ENCODE results near the genes PSG3, ZNF222, ZNF227, CEACAM19 and BCL3.

GRCh38 chr19:42419211-42419770, 7.9 kb downstream of the LIPE start:
- RRBS = no CpG with 5 or more reads among the region's 8 CpGs

GRCh38 chr19:42450678-42450947, 7.9 kb upstream of the CXCL17 start:
- RRBS = no CpG with 5 or more reads among the region's 1 CpG

GRCh38 chr19:42740346-42740748, at the start of gene PSG3:
PSG3 (minus strand) TSS chr19:42740481.
- RRBS = no CpG with 5 or more reads among the region's 5 CpGs

GRCh38 chr19:43462896-43463420, 2.5 kb downstream of the LYPD3 start:
- RRBS = 13% methylated on average over 7 of the region's 36 CpGs

DNA sequence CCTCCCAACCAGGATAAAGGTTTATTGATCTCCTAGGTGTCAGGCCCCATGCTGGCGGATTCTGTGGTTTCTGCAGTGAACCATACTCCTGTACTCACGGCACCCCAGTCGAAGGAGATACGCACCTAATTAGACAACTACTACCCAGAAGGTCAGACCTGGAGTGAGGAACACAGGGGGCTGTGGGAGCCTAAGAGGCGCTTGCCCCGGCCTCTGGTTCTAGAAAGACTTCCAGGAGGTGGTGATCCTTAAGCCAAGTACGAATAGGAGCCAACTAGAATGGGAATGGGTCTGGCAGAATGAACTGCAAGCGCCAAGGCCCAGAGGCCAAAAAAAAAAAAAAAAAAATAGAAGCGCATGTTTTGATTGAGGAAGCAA, 720 bp upstream of the ZNF428 start:
- RRBS = no CpG with 5 or more reads among the region's 9 CpGs

DNA sequence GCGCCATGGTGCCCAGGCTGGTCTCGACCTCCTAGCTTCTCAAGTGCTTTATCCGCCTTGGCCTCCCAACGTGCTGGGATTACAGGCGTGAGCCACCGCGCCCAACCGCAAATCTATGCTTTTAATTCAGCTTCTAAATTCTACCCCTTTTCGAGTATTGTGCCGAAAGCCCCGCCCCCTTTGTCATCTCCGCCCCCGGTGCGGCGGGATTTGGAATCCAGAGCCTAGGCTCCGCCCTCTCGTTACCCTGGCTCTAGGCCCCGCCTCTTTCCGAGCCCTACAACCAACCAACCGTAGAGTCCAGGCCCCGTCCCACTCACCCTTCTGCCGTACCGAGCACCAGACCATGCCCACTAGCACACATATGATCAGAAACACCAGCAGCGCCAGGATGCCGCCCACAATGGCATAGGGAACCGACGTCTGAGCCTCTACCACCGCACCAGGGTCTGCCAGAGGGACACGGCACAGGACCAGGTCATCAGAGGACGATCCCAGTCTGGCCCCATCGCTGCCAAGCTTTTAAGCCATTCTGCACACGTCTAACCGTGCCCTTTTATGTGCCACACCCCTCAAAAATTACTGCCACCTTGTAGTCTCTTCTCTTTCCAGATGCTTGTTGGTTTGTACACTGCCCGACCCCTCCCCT, 4.5 kb upstream of the ZNF428 start:
- RRBS = no CpG with 5 or more reads among the region's 34 CpGs

DNA sequence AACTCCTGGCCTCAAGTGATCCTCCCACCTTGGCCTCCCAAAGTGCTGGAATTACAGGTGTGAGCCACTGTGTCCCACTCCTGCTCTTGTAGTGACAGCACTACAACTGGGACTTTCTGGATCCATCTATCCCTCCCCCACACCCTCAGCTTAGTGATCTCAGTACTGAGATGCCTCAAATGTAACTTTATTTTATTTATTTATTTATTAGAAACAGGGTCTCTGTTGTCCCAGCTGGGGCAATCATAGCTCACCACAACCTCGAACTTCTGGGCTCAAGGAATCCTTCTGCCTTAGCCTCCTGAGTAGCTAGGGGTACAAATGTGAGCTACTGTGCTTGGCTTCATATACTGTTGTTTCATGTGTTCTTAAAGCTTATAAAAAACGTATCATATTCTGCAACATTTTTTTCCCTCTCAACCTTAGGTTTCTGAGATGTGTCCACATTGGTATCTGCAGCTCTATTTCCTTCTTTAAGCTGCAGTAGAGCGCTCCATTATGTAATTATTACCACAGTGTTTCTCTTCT, 4.0 kb downstream of the PLAUR start:
- RRBS = no CpG with 5 or more reads among the region's 3 CpGs

- RRBS = 37% methylated on average over 23 of the region's 63 CpGs
Observed at GRCh38 chr19:43773964-43774953, 6.5 kb downstream of the KCNN4 start.

DNA sequence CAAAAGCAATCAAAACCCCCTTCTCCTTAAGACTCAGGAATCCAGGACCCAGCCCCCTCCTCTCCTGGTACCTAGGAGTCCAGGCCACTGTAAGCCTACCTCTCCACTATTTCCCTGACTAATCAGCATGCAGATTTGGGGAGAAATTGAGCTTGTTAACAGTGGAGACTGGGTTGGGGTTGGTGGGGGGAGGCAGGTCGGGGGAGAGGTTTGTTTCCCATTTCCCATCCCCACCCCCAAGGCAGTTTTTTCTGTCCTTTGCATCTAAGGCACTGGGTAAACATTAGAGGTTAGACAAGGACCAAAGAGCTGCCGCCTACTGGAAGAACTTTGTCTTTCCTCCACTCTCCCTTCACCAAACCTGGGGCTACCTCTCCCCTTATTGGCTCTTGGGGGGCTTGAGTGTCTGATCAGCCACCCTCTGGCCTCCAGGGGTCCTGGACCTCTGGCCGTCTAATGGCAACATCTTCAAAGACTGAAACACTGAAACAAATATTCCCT, 971 bp downstream of the KCNN4 start:
- RRBS = no CpG with 5 or more reads among the region's 3 CpGs

DNA sequence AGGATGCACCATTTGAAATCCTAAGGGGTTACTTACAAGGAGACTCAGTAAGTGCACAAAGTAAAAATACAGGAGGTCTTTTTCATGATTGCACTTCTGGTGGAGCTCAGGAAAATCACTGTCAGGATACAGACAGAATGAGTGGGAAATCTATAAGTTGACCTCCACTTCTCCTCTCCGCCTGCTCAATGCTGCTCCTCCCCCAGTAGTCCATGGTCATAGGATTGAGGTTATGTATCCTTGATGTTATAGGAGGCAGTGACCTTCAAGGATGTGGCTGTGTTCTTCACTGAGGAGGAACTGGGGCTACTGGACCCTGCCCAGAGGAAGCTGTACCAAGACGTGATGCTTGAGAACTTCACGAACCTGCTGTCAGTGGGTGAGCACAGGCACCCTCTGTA, 5.8 kb downstream of the ZNF230 start:
- RRBS = no CpG with 5 or more reads among the region's 3 CpGs

DNA sequence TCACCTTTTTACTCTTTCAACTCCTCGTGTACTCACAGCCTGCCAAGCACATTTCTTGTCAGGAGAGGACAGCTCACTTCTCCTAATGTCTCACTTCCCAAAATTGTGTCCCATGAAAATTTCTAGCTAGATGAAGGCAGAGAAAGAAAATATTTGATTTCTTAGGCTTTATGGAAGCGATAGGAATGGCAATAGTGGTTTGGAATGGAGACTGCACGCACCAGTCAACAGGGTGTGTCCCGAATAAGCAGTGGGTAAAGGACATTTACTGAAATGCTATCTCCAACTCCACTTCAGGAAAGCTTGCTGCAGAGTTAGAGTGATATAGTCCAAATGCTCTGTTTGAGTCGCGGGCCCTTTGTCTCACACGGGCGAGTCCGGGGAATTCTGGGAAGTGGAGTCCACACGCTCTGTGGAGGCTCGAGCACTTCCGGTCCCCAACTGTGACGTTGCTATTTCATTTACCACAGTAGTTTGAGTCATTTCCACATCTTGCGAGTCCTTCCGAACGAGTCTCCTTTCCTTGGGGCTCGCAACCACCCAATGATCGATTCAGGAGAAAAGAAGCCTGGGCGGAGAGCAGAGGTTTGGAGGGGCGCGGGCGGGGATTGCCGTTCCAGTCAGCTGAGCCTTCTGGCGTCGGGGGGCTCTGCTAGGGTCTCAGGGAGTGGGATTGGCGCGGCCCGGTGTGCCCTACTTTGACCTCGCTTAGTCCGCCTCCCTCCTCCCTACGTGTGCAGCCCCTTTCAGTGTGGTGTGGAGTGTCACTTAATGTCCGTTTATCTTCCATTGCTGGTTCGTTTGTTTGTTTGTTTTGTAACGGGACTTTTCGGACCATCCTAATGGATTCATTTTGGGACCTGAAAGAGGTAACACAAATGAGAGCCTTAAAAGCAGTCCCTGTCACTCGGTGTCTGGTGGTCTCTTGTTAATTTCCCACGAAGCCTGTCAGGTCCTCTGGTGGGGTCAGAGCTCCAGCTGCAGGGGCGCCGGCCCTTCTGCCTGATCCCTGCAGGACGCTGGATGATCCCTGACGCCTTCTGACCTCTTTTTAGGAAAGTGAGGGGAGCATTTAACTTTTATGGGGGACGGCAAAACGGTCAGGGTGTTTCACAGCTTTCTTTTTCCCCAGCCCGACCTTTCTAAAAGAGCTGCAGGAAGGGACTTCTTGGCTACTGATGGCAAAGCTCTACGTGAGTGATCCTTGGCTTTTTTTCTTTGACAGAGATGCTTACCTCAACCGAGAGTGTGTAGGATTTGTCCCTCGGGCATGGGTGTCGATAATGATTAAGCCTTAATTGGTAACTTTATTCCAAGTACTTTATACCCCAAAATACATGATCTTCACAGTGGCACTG, at the start of gene ZNF222:
ZNF222 (plus strand) TSS at position 486 of the 1,358 bp plus-strand sequence.
- RRBS = no CpG with 5 or more reads among the region's 48 CpGs

DNA sequence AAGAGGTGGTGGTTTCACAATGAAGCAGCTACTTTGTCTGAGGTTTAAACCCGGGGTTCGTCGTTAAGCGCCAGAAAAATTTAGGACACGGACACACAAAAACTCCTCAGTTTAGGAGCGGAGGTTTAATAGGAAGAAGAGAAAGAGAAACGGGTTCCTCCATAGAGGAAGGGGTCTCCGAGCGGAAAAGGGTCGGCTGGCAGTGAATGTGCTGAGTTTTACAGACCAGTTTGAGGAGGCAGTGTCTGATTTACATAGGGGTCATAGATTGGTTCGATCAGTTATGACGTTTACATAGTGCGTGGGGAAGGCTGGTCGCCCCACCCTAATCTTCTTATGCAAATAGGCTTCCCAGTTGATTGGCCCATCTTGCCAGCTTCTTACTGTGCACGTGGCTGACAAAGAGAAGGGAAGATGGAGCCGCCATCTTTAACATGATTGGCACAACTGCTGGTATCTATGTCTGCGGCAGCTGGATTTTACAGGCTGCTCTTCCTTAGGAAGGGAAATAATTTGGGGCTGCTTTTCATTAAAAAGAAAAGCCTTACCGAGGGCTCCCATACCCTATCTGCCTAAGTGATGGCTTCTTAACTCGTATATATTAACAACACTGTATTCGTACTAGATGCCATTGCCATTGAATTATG, 1.2 kb upstream of the ZNF225 start:
- RRBS = no CpG with 5 or more reads among the region's 20 CpGs

GRCh38 chr19:44212149-44213302, at the start of gene ZNF227:
ZNF227 (plus strand) TSS chr19:44212532.
- RRBS = under 1% methylated on average over 6 of the region's 51 CpGs

DNA sequence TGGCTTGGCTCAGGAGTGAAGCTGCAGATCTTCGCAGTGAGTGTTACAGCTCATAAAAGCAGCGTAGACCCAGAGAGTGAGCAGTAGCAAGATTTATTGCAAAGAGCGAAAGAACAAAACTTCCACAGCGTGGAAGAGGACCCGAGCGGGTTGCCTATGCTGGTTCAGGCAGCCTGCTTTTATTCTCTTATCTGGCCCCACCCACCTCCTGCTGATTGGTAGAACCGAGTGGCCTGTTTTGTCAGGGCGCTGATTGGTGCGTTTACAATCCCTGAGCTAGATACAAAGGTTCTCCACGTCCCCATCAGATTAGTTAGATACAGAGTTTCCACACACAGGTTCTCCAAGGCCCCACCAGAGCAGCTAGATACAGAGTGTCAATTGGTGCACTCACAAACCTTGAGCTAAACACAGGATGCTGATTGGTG, 33.2 kb upstream of the CEACAM20 start:
- RRBS = no CpG with 5 or more reads among the region's 10 CpGs

- RRBS = no CpG with 5 or more reads among the region's 8 CpGs
Observed at GRCh38 chr19:44590234-44590799, 23.0 kb upstream of the IGSF23 start.

DNA sequence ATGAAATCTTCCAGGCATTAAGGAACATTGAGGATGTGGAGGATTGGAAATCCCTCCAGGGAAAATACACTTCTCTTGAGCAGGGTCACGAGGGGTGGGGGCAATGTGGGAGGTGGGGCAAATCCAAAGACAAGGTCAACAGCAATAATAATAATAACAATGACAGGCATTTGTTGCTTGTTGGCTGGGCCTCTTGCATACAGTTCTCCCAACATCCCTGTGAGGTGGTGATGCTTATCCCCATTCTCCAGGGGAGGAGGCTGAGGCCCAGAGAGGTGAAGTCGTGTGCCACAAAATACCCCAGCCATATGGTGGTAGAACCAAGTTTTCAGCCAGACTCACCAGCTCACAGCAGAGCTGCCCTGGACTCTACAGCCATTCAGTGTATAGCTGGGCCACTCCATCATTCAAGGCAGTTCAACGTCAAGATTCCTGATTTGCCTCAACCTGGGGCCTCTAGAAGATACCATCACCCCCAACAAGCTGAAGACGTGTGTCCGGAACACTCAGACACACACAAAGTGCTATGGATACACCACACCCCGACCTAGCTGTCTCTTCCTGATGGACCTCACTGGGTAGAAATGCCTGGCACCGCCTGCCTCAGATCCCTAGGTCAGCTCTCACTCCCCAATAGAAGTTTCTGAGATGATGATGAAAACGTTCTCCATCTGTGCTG, 4.4 kb upstream of the CEACAM19 start:
- RRBS = no CpG with 5 or more reads among the region's 8 CpGs

- RRBS = no CpG with 5 or more reads among the region's 8 CpGs
Observed at GRCh38 chr19:44671149-44671562, at the start of gene CEACAM19. CEACAM19 (plus strand) TSS chr19:44671482.

DNA sequence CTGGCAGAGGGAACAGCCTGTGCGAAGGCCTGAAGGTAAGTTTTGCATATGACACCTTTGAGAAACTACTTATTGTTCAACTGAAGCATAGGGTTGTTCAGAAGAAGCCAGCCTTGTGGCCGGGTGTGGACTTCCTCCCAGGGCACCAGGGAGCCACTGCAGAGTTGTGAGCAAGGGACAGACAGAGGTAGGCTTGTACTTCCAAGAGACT, 24.6 kb downstream of the CEACAM16 start:
- RRBS = no CpG with 5 or more reads among the region's 2 CpGs

DNA sequence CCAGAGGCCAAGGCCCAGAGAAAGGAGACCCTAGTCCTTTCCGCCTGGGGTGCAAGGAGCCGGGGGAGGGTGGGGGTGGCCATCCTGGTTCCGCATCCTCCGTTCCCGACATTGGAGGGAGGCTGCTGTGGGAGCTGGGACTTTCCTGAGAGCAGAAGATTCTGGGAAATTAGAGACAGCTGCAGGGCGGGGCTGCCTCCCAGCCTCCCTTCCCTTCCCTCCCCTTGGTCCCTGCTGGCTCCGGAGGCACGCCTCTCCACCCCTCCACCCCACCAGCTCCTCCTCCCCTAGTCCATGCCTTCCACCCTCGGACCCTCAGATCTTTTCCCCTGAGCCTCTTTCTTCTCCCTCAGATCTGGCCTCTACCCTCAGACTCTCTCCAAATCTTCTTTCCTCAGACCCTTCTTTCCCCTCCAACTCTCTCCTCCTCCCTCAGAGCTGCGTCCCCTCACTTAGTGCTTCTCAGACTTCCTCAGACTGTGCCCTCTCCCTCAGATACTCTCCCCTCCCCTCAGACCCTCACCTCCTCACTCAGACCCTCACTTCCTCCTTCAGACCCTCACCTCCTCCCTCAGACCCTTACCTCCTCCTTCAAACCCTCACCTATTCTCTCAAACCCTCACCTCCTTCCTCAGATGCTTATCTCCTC, 3.1 kb upstream of the BCL3 start:
- RRBS = no CpG with 5 or more reads among the region's 10 CpGs

DNA sequence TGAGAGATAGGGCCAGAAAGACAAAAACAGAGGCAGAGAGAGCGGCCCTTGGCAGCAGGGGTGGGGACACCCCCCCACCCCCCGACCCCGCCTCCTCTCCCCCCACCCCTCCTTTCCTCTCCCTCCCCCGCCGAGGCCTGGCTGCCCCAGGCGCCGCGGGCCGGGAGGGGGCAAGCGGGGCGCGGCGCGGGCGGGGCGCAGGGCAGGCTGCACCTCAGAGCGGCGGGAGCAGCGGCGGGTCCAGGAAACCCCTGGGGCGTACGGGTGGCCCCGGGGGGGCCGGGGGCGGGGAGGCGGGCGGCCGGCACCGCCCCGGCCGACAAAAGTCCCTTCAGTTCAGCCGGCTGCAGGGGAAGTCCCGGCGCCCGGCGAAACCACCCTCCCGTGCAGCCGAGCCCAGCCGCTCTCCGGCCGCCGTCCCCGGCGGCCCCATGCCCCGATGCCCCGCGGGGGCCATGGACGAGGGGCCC, at the start of gene BCL3:
BCL3 (plus strand) TSS at position 349 of the 470 bp plus-strand sequence.
- RRBS = 1% methylated on average over 15 of the region's 48 CpGs

Data from SK-N-MC (cell line).